Melanocyte of skin (primary cell): ENCODE measurements around the genes SLC25A4 and SNX25.

GRCh38 chr4:183924176-183924912, 19.2 kb downstream of the STOX2 start:
- CAGE, long polyA plus RNA, 2 experiments = no peak in any of the 2 experiments

GRCh38 chr4:184156039-184156789, 61.5 kb downstream of the ENPP6 start:
- CAGE, long polyA plus RNA, 2 experiments = no peak in any of the 2 experiments

- CAGE, long polyA plus RNA, 2 experiments = no peak in any of the 2 experiments
Measured at GRCh38 chr4:184230164-184230532, 12.5 kb upstream of the ENPP6 start.

DNA sequence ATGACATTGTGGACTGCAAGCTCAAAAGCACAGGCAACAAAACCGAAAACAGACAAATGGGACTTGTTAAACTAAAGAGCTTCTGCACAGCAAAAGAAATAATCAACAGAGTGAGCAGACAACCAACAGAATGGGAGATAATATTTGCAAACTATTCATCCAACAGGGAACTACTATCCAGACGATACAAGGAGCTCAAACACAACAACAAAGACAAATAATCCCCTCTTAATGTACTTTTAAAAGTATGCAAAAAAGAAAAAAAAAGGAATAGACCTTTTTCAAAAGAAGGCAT, 66.9 kb upstream of the ENPP6 start:
- CAGE, long polyA plus RNA, 2 experiments = no peak in any of the 2 experiments

- CAGE, long polyA plus RNA, 2 experiments = no peak in any of the 2 experiments
Measured at GRCh38 chr4:184406789-184407358, 67.5 kb downstream of the IRF2 start.

GRCh38 chr4:184779327-184779793, 45.5 kb upstream of the CENPU start:
- CAGE, long polyA plus RNA, 2 experiments = no peak in any of the 2 experiments

DNA sequence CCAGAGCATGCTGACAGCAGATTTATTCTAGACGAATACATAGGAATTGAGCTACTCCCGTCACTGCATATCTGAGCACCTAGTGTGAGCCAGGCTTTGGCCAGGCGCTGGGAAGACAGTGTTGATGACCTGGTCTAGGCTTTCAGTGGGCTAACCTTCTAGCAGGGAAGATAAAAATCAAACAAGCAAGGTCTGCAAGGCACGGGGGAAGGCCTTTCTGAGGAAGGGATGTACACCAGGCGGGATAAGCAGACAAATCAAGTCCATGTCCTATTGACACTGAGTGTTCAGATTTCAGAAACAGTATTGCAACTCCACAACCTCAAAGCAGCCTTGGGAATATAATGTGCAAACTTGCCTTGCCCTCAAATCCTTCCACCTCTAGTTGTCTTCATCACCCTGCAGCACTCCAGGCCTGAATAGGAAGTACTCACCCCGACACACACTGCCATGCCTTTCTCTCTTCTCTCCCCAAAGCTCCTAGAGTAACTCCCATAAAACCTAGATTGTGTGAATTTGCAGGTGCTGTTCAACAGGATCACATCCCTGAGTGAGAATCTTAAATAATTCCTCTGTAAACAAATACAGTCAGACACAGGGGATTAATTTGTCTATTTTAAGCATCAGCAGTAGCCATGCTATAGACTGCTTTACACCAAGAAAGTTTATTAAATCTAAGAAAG, 19.6 kb downstream of the ACSL1 start:
- CAGE, long polyA plus RNA, 2 experiments = no peak in any of the 2 experiments

GRCh38 chr4:184812759-184814054, 12.6 kb downstream of the ACSL1 start:
- CAGE, long polyA plus RNA, 2 experiments = no peak in any of the 2 experiments

GRCh38 chr4:184896899-184897693, 71.3 kb upstream of the ACSL1 start:
- CAGE, long polyA plus RNA, 2 experiments = no peak in any of the 2 experiments

DNA sequence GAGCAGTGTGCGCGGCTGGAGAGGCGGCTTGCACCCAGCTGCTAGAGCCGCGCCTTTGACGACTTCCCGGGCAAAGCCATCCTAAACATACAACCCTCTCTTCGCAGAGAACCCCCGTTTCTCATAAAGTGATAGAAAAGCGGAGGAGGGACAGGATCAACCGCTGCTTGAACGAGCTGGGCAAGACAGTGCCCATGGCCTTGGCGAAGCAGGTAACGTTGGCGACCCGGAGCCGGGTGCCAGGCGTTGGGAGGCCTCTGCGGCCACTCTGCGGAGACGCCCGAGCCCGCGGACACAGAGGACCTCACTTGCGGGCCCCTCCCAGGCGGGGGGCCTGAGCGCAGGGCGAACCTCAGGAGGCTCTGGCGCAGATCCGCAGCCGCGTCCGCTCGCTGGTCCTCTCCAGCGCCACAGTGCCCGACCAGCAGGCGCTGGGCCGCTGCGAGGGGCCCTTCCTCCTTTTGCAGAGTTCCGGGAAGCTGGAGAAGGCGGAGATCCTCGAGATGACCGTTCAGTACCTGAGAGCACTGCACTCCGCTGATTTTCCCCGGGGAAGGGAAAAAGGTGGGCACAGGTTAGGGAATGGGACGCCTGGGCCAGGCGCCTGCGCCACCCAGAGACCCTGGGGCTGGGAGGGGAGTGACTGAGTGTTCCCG, 1.1 kb downstream of the HELT start:
- CAGE, long polyA plus RNA, 2 experiments = no peak in any of the 2 experiments

- CAGE, long polyA plus RNA, 2 experiments = start-site peak on the plus strand in 2 of 2 experiments, at chr4:185143266-185143389 at its widest, 34 to 341 reads per replicate
Measured at GRCh38 chr4:185143085-185144225, at the start of gene SLC25A4. SLC25A4 (plus strand) TSS chr4:185143266.

- CAGE, long polyA plus RNA, 2 experiments = no peak in any of the 2 experiments
Measured at GRCh38 chr4:185144867-185145317, 1.8 kb downstream of the SLC25A4 start.

- CAGE, long polyA plus RNA, 2 experiments = no peak in any of the 2 experiments
Measured at GRCh38 chr4:185208754-185209970, at the start of gene SNX25. SNX25 (plus strand) TSS chr4:185209598.

DNA sequence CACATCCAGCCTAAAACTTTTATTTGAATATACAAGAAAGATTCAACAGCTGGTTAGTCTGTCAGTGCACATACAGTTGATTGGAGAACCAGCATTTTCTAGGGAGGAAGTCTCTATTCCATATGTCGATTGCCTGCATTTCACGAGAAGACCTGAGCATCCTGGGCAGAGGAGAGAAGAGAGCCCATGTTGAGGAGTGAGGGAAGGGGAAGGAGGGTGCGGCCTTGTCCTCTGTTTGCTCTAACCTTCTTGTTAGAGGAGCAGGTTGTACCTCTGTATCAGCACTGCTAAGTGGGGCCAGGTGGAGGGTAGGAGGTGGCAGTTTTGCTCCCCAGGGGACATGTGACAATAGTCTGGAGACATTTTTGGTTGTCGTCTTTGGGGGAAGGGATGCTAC, 90.9 kb downstream of the LRP2BP start:
- CAGE, long polyA plus RNA, 2 experiments = no peak in any of the 2 experiments

DNA sequence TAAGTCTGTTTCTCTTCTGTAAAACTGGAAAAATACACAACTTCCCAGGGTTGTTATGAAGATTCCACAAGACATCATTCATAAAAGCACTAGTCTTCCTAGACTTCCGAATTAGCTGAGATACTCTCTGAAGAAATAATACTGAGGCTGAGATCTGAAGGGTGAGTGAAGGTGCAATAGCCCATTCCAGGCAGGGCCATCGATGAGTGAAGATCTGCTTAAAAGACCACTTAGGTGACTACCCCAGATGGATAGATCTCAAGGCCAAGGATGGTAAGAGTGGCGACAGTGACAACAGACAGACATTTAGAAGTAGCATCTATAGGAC, 998 bp downstream of the UFSP2 start:
- CAGE, long polyA plus RNA, 2 experiments = no peak in any of the 2 experiments

DNA sequence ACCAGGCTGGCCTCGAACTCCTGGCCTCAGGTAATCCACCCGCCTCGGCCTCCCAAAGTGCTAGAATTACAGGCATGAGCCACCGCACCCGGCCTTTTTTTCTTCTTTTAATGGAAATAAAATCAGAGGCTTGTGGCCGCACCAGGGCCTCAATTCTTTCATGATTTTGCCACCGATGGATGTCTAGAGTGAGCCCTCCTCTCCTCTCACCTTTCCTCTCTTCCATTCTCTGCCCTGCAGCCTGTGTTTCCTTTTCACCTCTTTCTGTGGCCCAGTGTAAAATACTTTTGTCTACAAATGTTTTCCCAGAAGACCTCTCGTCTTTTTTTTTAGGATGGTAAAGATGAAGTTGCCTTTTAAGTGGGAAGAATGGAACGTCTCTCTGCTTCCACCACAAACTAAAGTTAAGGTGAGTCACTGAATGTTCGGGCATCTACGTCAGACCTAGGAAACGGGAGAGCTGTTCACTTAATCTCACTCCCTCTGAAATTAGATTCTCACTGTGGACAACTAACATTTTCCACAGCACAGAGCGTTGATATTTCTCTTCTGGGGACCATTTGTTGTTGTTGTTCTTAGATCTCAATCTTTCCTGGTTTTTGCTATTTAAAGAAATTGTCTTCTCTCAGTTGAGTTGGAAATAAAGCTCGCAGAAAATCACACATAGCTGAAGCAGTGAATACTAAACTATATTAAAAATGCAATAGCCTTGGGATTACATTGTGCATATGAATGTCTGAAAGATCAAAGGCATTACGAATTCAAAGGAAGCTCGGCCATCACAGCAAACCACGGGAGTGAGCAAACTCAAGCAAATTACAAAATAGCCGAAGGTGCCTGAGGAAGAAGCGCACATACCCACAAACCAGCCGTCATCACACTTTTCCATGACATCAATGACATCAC, 53.8 kb upstream of the PDLIM3 start:
- CAGE, long polyA plus RNA, 2 experiments = no peak in any of the 2 experiments

- CAGE, long polyA plus RNA, 2 experiments = no peak in any of the 2 experiments
Measured at GRCh38 chr4:185599687-185600382, 64.5 kb upstream of the PDLIM3 start.

- CAGE, long polyA plus RNA, 2 experiments = no peak in any of the 2 experiments
Measured at GRCh38 chr4:185623388-185624126, 88.2 kb upstream of the PDLIM3 start.

DNA sequence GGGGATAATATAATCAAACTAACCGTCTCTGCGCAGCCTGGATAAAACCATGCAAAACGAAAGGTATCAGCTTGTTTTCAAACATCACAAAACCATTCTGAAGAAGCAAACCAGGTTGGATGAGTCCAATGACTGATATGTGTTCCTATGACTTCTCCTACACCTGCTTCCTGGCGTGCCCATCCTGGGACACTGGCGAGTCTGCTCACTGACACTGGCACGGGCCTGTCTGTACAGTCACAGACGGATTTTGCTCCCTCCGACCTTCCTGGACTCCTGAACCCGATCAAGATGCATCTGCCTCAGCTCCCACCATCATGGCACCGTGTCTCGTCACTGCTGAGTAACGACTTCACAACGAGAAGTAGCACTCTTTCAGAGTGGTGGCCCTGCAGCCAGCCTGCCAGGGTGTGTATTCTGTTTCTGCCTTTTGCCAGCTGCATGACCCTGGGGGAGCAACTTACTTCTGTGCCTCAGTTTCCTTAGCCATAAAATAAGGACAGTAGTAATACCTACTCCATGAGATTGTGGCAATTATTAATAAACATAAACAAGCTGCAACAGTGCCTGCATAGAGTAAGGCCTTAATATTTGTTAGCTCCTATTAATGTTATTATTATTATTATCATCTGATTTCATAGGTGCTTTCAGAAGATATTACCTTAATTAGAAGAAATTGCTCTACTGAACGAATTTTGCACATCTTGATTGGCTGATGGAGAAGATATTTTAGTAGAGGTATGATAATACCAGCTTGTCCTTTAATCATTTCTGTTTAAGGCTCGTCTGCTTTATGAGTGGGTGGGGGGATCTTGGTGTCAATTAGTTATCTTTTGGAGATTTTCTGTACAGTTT, 136.6 kb downstream of the SORBS2 start:
- CAGE, long polyA plus RNA, 2 experiments = no peak in any of the 2 experiments

- CAGE, long polyA plus RNA, 2 experiments = no peak in any of the 2 experiments
Measured at GRCh38 chr4:185713739-185714248, 98.2 kb downstream of the SORBS2 start.